Cardiac atrium fibroblast (primary cell): Measurements from ENCODE around the genes NMUR2, GALNT10 and SGCD.

GRCh38 chr5:151078157-151079276, 2.3 kb downstream of the TNIP1 start:
- RAMPAGE, long total RNA: no peak

DNA sequence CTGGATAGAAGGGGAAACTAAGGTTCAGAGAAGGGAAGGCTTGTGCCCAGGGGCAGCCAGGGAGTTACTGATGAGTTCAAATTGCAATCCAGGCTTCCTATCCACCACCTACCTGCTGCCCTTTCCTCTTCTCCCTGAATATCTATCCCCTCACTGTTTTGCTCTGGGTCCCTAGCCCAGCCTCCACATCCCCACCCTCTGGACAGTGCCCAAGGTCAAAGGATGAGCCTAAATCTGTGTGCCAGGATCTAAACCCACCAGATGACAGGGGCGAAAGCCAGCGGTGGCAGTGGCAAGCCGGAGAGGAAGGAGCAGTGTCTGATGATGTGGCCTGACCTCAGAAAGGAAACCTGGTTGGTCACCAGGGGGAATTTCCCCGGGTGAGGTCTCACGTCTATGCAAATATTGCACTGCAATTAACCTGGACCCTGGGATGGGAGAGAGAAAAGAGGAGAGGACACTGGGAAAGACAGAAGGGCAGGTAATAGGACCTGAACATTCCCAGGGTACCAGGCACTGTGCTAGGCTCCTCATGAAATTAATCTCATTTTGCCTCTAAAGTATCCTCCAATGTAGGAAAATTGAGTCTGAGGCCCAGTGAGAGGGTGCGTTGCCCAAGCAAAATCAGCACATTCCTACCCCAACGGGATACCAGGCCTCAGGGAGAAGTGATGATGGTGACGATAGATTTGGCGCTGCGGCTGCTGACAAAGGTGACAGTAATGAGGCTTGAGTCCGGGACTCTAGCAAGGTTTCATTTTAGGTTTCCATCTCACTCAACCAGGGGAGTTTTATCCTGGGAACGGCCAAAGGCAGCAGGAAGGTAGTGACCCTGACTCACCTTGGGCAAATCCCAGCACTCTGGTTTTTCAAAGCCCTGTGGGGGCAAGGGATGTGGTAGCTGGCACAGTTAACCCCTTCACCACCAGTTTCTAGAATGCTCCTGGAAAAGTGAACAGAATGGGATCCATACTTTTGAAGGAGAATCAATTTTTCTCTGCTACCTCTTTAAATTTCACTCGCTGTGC, 13.3 kb upstream of the TNIP1 start:
- RAMPAGE, long total RNA: no peak

DNA sequence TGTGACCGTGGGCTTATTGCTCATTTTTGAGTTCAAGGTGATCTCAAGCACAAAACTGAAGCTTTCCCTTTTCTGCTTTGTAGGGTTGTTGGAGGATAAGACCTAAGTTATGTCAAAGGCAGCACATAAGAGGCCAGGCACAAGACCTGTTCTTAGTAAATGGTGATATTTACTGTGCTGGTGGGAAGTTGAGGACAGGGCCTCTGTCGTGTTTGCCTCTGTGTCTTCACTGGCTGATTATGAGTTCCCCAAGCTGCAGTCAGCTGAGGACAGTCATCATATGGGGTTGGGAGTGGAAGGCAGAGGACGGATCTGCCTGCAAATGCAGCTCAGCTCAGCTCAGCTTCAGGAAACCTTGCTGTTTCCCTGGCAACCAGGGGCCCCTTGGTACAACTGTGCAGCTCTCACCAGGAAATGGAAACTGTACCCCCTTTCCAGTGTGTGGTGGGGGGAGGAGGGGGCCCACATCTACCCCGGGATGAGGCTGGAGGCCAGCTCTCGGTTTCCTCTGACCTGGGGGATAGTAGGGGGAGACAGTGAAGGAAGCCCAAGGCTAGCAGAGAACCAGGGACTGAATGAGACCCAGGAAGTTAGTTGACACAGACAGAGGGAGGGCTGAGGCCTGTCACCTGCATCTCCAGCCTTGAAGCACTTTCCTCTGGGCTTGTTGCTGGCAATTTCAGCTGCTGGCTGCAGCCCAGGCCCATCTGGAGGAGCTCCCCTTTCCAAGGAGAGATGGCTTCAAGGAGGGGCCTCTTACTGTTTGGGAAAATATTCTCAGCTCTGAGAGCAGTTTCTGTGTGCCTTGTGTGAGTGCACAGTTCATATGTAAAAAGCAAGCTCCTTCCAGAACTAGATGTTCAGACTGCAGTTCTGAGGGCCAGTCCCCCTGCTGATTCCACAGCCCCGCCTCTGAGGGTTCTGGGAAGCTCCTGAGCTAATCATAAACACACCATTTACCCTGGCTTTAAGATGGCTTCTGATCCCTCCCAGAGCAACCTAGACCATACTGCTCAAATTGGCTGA, 7.0 kb downstream of the ANXA6 start:
- RAMPAGE, long total RNA: no peak

DNA sequence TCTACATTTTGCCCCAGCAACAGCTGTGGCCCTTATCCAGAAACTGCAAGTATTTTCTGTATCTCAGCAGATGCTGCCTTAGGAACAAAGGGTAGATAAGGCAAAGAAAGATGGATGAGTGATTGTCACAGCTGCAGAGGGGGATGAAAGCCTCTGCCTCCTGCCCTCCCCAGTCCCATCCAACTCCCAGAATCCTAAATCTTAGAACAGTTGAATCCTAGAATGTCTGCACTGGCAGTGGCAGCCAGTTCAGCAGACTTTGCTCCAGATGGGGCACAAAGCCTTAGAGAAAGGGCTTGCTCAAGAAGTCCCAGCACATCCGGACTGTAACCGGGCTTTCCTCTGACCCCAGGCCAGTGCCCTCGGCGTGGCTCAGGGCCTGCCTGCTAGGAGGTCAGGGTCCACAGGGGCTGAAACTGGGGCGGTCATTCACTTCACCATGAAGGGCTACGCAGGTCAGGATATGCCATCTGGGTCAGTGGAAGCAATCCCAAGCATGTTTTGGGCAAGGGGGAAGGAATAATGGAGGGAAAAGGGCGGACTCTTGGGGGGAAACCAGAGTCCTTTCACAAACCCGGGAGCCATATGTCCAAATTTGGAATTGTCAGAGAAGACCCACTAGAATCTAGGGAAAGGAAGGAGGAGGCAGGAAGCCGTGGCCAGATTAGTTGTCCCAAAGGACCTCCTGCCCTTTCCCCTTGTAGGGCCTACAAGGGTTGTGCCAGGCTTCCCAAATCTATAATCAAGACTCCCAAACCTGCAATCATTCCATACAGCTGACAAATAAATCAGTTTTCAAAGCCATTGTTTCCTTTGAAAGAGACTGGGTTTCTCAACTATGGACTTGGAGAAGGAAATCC, 1.3 kb downstream of the ANXA6 start:
- RAMPAGE, long total RNA: no peak

GRCh38 chr5:151257525-151258376, 4.8 kb downstream of the GM2A start:
- RAMPAGE, long total RNA: no peak

- RAMPAGE, long total RNA: no peak
These were observed 1.5 kb upstream of the SLC36A2 start for GRCh38 chr5:151348642-151349410.

DNA sequence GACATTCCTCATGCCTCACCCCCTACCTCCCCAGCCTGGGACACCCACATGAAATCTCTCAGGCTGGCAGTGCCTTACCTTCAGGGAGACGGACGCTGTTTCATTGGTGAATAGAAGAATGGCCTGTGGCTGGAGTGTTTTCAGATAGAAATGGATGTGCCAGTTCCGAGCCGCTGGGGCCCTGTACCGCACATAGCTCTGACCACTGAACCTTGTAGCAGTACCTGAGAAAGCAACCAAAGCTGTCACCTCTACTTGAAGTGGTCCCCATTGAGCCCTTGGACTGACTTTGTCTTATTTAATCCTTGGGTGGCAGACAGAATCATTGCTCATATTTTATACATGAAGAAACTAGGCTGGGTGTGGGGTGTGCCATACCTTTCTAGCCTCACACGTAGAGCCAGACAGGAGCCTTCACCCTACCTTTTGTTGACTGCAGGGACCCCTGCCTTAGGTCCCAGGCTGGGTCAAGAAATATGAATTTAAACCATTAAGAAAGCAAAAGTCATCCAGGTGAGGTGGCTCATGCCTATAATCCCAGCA, 70.2 kb downstream of the SLC36A1 start:
- RAMPAGE, long total RNA: no peak

DNA sequence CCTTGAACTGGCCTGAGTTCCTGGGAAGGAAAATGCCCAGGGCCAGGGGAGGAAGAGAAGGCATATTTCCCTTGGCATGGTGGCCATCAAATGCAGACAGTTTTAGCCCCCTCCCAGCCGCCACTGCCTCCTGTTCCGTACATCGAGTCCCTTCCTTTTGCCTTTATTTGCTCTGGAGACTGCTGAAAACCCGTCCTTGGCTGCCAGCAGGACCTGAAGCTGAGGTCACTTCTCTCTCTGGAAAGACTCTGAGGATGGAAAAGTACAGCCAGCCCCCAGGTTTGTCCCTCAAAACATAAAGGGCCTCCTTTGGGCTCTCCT, 7.3 kb downstream of the SPARC start:
- RAMPAGE, long total RNA: no peak

- RAMPAGE, long total RNA: no peak
These were observed at the start of gene NMUR2 for GRCh38 chr5:152405095-152405585. TSS of gene NMUR2 (minus strand) at chr5:152405279.

GRCh38 chr5:153682868-153683203, 192.4 kb downstream of the GRIA1 start:
- RAMPAGE, long total RNA: no peak

DNA sequence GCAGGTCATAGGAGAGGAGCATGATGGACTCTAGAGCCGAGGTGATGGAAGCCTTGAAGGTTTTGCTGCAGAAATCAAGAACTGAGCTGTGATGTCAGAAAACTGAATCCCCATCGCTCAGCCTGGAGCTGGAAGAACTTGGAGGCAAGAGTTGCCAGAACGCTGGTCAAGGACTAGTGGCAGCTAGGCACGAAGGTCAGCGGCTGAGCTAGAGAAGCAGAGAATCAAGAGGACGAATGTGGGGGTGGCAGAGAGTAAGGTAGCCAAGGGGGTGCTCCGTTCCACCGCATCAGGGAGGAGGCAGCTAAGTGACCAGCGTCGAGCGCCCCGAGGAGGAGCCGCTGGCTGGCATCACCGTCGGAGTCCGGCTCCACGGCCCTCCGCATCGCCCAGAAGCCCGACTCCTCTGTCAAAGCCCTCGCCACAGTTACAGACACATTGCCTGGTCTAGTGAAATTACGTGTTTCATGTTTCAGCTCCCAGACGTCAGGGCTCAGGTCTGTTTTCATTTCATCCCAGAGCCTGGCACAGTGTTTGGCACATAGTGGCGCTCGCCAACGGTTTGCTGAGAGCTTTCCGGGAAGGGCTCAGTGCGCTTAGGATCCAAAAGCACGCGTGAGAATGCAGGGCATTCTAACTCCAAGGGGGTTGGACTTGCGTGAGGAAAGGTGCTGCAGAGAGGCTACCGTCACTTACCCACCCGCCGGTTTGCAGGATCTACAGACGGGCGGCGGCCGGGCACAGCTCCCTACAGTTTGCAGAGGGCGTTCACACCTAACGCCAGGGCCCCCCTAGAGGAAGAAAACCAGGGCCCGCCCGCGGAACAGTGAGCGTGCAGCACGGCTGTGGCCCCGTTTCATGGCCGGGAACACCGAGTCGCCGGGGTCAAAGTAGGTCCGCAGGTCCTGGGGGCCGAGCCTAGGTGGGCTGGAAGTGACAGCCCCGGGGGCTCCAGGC, 955 bp upstream of the GALNT10 start:
- RAMPAGE, long total RNA: no peak

DNA sequence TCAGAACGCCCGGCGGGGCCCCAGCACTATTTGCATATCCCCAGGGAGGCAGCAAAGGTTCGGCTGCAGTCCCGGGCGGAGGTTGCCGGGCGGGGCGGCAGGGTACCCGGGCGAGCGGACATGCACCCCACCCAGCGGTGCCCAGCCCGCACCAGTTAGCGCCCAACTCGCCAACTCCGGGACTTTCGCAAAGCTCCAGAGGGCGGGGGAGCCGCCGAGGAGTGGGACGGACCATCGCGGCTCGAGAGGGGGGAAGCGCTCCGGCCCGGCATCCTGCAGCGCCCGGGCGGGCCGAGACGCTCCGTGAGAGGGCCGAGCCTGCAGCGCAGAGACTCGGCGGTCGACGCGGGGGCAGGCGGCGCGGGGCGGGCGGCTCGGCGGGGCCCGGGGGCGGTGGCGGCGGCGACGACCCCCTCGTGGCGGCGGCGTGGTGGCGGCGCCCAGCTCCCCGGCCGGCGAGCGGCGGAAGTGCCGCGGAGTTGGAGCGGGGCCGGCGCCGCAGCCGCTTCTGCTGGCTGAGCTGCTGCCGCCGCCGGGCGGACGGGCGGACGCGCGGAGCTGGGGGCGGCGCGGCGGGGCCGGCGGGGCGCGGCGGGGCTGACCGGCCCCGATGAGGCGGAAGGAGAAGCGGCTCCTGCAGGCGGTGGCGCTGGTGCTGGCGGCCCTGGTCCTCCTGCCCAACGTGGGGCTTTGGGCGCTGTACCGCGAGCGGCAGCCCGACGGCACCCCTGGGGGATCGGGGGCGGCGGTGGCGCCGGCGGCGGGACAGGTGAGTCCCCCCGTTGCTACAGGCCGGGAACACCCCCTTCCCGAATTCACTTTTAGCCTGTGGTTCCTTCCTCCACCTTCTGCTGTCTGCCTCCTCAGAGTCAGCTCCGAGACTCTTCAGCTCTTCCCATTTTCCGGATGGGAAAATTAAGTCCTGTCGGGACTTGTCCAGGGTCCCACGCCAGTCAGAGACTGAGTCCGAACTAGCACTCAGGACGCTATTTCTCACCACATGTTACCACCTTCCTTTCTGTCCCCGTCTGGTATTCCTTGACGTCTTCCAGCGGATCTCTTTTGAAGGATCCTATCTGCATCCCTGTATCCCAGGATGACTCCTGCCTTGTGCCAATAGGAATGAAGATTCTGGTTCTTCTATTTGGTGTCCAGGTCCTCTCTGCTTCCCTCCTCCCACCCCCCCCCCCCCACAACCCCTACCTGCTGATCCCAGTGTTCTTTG, at the start of gene GALNT10:
Gene GALNT10 (plus strand): TSS at position 477 of the 1,225 bp plus-strand sequence.
- RAMPAGE, long total RNA: no peak

DNA sequence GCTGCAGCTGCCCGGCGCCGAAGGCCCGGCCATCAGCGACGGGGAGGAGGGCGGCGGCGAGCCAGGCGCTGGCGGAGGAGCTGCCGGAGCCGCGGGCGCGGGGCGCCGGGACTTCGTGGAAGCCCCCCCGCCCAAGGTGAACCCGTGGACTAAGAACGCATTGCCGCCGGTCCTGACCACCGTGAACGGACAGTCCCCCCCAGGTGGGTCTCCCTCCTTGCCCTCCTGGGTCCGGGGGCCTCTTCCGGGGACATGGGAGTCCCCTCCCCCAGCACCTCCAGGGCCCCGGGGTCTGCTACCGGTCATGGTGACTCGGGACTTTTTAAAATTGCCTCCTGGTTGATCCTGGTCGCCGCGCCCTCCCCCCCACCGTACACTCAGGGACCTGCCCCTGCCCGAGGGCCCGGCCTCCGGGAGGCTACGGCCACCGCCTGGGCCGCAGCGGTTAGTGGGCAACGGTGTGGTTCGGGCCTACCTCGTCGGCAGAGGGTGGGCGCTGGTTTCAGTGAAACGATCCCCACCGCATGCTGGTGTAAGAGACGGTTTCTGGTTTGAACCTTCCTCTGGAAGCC, 900 bp downstream of the LARP1 start:
- RAMPAGE, long total RNA: no peak

GRCh38 chr5:154765505-154766087, 10.4 kb downstream of the LARP1 start:
- RAMPAGE, long total RNA: no peak

GRCh38 chr5:154767644-154768300, 12.6 kb downstream of the LARP1 start:
- RAMPAGE, long total RNA: no peak

DNA sequence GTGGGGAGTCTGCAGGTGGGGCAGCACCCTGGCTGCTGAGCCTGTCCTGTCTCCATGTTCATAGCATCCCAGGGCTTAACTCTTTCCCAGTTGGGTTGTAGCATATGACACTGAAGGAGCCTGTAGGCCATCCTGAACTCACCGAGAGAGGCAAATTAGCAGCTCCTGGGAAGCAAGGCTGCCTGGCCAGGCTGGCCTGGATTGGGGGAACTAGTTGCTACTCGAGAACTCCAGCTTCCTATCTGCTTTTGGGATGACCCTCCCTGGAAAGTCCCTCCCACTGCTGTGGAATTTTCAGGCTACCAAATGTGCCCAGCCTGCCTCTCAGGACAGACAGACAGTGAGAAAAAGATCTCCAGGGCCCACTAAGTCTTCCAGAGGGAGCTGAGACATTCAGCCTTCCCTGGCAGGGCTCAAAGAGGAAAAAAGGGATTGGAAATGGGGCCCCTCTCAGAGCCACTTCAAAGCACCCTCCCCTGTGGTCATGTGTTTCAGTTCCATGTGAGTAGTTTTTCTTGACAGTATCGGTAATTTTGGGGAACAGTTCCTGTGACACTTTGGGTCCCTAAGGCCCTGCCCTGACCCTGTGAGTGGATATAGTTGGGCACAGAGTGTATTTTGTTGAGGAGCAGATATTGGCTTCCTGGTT, 24.8 kb downstream of the LARP1 start:
- RAMPAGE, long total RNA: no peak

DNA sequence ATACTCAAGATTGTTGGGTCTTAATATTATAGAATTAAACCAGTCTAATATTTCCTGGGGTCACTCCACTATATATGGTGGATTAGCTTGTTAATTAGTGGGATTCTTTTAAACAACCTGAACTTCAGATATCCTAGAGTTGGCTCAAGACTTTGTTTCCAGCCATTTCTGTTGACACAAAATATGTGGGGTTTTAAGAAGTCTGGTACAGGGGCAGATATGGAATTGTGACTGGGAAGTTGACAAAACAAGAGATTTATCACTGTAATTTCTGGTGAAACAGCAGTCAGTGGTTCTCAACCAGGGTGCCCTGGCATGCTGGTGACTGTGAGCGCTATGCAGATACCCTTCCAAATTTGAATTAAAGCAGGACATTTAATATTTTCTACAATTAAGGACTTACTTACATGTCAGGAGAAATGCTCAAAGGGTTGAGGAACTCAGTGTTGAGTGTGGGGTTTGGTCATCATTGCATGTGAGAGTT, 18.6 kb downstream of the CNOT8 start:
- RAMPAGE, long total RNA: no peak

- RAMPAGE, long total RNA: no peak
These were observed 32.8 kb downstream of the CNOT8 start for GRCh38 chr5:154891188-154891594.

GRCh38 chr5:156326763-156327345, at the start of gene SGCD:
TSS of gene SGCD (plus strand) at chr5:156327164.
- RAMPAGE, long total RNA: no peak

DNA sequence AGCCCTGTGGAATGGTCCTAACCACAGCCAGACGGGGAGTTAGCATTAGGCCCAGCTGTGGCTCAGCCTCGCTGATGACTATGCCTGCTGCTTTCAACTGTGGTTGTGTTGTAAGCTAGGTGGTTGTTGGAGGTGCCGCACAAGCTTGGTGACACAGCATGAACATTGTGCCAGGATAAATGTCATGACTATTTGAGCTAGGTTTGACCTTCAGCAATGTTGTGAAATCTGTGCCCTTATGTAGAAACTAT, 40.7 kb downstream of the SGCD start:
- RAMPAGE, long total RNA: no peak